Measurements from ENCODE around the genes MT1M and CPNE2.

GRCh38 chr16:55498047-55498702, 10.7 kb upstream of the LPCAT2 start:
- PRO-cap, result no peak

- PRO-cap, result no peak
These were observed 54.7 kb downstream of the AMFR start for GRCh38 chr16:56370429-56371348.

DNA sequence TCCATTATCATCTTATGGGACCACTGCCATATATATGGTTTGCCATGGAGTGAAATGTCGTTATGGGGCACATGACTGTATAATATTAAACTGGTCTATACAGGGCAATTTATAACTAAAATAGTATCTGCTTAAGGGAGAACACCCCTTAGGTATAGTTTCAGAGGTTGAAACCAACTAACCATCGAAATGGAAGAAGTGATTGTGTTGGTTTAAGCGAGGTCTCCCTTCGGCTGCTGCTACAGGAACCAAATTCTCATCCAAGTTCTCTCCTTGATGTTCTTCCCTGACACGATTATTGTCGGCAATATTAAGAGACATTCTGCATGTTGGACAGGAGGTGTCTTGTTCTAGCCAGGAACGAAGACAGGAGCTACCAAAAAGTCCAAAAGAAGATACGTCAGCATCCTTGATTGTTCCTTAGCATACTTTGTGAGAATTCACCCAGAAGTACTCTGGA, 36.3 kb downstream of the AMFR start:
- PRO-cap, result no peak

GRCh38 chr16:56480705-56481488, 29.5 kb downstream of the OGFOD1 start:
- PRO-cap, result no peak

DNA sequence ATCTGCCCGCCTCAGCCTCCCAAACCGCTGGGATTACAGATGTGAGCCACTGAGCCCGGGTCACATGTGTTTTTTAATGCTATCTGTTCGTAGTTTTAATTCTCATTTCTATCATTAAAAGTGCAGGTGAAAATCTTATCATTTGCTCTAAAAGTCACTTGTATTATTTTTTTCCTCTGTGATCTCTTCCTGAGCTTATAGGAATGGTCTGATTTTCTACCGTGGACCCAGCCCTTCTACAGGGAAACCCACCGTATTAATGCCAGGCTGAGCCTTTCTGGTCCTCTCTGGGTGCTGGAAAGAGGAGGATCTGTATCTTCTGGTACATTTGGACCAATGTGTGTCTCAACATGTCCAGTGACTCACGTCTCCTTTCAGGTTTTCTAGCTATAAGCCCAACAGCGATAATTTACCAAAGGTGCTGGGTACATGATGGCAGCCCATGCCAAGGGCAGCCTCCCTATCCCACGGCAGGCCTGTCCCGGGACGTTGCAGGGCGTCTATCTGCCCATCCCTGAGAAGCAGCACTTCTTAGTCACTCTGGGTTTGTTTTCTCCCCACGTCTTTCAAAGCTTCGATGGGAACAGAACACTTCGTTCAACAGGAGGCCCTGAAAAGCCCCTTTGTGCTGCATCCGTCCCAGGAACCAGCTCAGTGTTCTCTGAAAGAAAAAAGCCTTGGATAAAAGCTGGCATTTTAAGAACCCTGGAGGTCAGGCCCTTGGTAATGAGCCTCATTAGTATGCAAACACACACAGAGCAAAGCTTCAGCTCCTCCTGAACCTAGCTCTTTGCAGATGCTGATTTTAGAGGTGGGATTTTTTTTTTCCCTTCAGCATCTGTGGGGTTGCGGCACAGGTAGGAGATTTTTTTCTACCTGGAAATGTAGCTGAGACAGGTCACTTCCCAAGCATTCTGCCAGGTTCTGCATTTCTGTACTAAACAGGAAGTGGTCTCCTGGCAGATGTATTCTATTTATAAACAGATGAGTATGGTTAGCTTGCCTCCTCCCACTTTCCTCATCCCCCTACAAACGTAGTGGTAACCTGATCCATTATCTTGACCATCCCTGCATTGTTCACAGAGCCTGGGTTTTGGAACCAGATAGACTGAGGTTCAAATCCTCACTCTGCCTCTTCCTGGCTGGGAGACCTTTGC, 17.7 kb upstream of the MT4 start:
- PRO-cap, result no peak

GRCh38 chr16:56610043-56611051, 2.0 kb downstream of the MT2A start:
- PRO-cap, result no peak

GRCh38 chr16:56632361-56633217, at the start of gene MT1M:
Gene MT1M (plus strand): TSS chr16:56632659.
- PRO-cap, result bidirectional peak, plus-strand start at chr16:56632550, minus-strand start at chr16:56632458

- PRO-cap, result no peak
These were observed 4.0 kb upstream of the MT1B start for GRCh38 chr16:56647433-56648435.

DNA sequence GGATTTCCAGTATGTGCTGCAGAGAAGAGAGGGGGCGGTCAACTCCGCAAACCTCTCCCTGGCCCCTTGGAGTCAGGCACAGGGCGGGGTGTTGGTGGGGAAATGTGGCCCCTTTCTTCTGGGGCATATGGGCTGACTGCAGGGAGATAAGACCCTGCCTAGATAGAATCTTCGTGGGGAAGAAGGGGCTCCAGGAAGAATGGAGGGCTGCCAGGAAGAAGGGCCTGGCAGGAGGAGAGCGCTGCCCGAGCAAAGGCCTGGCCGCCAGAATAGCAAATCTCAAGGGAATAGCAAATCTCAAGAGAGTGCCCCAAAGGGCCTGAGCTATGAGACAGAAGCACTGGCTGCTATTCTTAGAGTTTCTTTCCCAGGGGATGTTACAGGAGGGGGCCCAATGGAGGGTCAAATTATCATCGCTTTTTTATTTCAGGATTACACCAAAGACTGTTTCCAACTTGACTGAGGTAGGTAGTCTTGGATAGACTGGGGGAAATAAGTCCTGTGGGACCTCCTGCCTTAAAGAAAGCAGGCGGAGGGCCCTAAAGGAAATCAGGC, 8.1 kb upstream of the NLRC5 start:
- PRO-cap, result no peak

DNA sequence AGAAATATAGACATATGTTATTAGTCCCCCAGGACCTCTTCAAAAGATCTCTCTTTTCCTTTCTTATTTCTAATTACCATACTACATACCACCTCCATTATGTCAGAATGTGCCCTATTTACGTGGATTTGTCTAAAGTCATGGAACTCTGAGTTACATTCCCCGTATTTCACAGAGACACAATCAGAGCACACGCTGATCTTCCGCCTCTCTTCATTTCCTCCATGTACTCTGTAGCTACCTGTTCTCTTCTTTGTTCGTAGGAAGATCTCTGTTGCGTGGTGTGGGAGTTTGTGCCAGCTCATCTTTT, 26.8 kb downstream of the NLRC5 start:
- PRO-cap, result no peak

GRCh38 chr16:57023387-57024056, 34.2 kb downstream of the NLRC5 start:
- PRO-cap, result no peak

DNA sequence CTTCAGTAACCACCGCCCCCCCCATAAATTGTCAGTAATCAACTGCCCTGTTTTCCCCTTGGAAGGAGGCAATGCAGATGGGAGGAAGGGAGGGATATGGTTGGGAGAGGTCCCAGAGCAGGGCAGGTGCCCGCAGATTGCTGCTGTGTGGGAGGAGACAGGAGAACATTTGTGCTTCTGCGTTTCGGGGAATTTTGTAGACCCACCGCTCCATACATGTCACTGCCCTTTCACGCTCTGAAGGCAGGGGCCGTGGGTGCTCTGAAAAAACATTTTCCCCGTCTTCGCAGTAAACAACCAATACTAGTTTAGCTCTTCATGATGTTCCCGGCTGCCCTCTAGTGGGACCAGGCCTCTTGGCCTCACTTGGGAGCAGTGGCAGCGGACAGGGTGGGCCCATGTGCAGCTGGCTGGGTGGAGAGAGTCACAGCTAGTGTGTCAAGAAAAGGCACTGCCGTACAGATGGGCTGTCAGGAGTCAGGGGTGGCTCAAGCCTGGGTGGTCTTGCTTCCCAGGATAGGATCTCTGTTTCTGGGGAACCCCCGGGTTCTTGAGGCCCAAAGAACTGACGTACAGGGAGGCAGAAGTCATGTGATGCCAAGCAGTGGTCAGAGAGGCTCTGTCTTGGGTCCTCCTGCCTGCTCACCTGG, 46.6 kb upstream of the CPNE2 start:
- PRO-cap, result no peak

DNA sequence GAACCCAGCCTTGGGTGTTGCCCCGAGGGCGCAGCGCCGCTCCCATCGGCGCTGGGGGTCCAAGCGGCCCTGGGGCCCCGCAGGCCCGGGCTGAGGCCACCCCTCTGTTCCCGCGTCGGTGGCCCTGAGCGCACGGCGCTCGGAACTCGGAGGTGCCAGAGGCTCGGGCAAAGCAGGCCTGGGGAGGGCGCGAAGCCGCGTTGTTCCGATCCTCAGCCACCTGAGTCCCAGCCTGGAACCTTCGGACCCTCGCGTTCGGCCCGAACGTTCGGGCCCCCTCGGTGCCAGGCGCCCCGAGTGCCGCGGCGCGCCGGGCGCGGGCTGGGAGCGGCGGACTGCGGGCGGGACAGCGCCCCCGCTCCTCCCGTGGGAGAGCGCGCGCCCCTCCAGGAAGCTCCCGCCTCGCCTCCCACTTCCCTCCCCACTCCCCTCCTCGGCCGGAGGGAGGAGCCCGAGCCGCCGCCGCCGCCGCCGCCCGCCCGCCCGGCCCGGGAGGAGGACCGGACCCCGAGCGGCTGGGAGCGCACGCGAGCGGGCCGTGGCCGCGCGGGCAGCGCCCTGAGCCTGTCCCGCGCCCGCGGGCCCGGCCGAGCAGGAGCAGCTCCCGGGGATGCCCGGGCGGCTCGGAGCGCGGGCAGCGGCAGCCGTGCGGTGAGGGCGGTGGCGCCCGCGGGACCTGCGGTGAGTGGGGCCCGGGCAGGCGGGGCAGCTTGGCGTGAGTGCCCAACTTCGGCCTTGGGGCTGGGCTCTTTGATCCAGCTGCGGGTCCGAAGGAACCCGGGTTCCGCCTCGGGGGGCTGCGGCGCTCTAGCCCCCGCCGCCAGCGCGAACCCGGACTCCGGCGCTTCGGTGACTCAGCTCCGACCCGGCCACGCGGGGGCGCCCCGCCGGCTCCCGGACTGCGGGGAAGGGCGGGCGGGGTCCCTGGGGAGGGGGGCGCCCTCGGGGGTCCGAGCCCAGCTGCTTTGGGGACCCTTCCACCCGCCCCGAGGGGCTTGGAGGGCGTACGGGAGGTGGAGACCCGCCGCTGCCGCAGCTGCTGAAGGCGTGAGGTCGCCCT, at the start of gene CPNE2:
CPNE2 (plus strand) TSS at position 474 of the 1,060 bp plus-strand sequence.
- PRO-cap, result bidirectional peak, plus-strand start at position 494 of the sequence, minus-strand start at position 337 of the sequence

DNA sequence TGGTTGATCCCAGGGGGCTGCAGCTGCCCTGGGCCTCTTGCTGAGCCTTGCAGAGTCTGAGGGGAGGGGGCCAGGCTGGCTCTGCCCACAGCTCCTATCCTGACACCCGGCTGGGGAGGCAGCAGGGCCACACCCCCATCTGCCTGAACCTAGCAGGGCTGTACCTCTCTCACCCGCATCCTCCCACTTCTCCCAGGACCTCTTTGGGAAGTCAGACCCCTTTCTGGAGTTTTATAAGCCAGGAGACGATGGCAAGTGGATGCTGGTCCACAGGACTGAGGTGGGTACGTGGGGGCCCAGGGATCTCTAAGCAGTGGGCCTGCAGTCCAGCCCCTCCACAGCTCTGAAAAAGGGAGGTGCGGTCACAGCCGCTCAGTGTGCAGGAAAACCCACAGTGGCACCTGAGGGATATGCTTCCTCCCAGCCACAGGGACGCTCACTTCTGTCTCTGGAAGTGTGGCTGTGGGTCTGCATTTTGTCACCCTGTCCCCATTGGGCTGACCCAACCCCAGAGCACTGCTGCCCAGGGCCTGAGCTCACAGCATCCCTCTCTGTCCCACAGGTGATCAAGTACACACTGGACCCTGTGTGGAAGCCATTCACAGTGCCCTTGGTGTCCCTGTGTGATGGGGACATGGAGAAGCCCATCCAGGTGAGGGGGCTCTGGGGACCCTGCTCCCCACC, 26.8 kb downstream of the CPNE2 start:
- PRO-cap, result no peak

DNA sequence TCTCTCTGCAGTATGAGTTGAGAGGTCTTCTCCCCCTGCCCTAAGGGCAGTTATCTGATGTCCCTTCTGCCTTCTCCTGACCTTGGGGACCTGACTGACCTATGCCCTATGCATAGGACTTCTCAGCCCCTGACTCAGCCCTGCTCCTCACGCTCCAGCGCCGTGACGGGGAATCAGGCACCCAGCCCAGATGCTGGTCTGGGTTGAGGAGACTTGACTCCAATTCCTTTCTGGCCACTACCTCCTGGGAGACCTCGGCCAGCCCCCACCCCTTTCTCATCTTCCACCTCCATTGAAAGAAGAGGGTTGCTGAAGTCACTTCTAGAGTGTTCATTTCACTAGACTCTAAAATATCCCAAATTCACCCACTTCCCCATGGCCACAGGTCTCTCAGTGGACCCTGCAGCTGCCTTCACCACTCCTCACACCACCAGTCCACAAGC, 45.6 kb downstream of the CPNE2 start:
- PRO-cap, result no peak

DNA sequence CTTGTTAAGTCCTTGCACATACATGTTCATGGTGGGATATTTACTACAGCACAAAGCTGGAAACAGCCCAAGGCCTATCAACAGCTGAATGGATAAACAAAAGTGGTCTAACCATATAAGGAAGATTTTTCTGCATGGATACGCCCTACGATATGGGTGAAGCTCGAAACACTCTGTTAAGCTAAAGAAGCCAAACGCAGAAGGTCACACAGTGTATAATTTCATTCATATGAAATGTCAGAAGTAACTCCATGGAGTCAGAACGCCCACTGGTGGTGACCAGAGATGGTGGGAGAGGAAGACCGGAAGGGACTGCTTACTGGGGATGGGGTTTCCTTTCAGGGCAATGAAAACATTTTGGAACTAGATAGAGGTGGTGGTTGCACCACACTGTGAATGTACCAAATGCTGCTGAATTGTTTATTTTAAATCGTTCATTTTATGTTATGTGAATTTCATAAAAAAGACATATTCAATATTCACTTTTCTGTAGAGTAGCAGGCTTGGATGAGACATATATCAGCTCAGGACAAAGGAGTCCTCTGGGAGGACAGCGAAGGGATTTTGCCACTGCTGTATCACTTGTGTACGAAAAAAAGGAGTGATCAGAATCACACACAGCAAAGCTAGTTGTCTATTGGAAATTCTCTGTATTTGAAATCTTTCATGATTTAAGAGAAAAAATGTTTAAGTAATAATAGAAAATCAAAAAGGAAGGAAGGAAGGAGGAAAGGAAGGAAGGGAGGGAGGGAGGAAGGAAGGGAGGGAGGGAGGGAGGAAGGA, 17.9 kb downstream of the CCL17 start:
- PRO-cap, result no peak

GRCh38 chr16:57458985-57459777, 3.3 kb upstream of the POLR2C start:
- PRO-cap, result no peak

DNA sequence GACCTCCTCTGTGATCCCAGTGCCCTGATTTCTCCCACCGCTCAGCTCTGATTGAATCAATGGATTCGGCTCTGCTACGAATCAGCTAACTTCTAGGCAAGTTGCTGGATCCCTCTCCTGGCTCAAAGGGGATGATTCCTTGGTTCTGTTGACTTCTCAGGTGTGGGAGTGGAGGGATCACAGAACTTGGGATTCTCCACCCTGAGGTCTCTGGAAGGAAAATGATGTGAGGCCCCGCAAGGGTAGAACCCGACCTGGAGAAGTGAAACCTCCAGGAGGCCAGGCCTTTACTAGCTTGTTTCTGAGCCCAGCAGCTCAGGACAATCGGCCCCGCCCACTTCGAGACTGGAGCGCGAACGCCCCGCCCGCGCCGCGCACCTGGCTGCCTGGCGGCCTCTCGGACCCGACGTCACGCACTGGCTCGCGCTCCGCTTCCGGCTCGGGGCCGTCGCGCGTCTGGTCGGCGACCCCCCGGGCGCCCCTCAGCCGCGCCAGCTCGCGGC, 8.1 kb downstream of the CCDC102A start:
- PRO-cap, result no peak

DNA sequence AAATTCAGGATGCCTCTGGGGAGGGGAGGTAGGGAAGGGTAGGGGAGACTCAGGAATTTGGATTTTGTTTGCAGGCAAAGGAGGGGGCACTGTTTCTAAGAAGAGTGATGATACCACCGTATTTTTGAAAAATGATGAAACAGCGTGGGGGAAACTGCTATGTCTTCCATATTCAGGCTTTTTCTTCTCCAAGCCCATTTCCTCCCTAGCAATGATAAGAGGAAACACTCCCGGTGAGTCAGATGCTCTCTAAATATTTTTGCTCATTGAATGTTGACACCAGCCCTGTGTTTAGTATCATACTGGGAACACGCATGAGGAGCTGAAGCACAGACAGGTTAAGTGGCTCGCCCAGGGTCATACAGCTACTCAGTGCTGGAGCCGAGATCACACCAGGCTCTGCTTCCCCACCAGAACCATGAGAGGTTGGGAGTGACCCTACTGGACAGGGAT, 37.9 kb upstream of the ADGRG1 start:
- PRO-cap, result no peak

GRCh38 chr16:57620229-57621256, 7.9 kb upstream of the ADGRG1 start:
- PRO-cap, result no peak

All from left common carotid artery plus branches (tissue), 1 donor.